GM12892 (cell line): ENCODE results near the gene MAPK14.

DNA sequence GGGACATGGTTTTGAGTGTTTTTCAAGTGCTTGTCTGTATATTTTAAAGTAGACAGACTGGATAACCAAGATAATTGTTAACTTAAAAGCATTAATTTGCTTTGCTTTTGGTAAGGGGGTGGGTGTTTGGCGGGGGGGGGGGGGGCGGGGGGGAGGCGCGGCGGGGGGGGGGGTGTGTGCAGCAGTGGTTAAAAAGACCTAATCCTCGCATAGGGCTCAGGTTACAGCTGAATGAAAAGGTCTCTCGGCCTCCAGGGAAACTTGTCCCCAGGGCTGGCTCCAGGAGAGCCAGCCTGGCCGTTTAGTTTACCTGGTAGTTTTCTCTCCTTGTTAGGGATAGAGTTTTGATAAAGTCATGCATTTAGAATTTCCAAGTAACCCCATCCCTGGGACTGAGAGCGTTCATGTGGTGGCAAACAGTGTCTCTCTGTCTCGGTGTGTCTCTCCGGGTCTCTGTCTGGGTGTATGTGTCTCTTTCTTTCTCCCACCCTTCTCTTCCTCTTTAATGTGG is 3.4 kb downstream of the SCUBE3 start:
- RRBS = 83% methylated on average over 1 of the region's 11 CpGs

GRCh38 chr6:35302348-35303241 is 5.0 kb downstream of the DEF6 start:
- RRBS = no CpG with 5 or more reads among the region's 6 CpGs

DNA sequence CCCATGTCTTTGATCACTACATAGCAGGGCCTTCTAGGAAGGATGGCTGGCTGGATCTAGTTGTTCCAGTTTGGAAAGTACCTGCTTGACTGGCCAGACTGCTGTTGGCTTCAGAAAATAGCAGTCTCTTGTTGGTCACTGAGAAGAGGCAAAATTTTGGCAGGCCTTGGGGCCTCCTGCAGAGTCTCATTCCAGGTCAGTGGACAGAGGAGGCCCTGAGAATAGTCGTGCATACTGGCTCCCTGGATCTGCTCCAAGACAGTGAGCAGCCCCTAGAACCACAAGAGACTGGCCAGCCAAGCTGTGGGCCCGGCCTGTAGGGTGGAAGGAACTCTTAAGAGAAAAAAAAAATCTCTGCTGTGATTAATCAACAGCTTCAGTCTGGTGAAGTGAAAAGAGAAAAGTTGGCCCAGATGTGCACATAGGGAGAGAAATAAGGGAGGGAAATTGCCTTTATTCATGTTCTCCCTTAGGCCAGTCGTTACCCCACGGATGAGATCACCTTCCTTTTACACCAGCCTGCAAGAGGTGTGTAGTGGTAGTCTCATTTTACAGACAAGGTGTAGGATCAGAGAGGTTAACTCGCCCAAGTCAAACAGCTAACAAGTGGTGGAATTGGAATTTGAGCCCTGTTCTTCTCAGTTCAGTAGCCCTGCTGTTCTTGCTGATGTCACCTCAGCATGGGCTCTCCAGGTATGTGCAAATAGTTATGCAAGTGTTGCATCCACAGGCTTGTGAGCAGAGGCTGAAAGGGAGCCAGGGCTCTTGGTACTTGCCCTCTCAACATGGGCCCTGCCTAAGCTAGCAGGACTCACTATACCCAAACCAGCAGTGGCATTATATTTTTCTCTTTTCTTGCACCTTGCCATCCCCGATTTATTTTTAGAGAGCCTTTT is 17.8 kb downstream of the PPARD start:
- RRBS = no CpG with 5 or more reads among the region's 6 CpGs

- RRBS = 1% methylated on average over 8 of the region's 59 CpGs
Observed at GRCh38 chr6:35452450-35453131, 453 bp downstream of the FANCE start.

DNA sequence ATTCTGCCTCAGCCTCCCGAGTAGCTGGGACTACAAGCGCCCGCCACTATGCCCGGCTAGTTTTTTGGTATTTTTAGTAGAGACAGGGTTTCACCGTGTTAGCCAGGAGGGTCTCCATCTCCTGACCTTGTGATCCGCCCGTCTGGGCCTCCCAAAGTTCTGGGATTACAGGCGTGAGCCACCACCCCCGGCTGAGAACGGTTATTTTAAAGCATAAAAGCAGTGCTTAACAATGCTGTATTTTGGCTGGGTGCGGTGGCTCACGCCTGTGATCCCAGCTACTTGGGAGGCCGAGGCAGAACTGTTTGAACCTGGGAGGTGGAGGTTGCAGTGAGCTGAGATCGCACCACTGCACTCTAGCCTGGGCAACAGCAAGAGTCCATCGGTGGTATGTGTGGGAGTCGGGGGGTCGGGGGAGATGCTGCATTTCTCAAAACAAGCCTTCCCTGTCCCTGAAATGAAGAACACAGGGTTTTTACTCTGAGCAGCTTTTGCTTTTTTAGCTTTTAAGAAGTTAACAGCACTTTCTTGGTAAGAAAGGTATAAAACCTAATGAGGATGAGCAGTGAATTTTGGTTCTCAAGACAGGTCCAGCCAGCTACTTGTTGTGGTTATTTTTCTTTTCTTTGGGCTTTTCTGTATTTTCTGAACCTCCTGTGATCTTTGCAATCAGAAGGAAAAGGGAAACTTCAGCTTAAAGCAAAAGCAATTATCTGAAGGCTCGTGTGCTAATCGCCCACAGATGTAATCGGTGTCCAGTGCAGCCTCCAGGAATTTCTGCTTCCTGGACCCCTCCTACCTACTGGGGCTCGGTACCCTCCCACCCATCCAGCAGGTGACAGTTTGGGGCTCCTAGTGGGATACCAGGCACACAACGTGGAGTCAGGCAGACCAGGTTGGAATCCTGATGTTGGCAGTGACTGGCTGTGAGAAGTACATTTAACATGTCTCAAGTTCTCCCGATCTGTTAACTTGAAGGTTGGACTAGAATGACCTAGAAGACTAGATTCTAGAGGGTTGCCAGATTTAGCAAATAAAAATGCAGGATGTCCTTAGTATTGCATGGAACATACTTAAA is 3.7 kb downstream of the RPL10A start:
- RRBS = no CpG with 5 or more reads among the region's 23 CpGs

DNA sequence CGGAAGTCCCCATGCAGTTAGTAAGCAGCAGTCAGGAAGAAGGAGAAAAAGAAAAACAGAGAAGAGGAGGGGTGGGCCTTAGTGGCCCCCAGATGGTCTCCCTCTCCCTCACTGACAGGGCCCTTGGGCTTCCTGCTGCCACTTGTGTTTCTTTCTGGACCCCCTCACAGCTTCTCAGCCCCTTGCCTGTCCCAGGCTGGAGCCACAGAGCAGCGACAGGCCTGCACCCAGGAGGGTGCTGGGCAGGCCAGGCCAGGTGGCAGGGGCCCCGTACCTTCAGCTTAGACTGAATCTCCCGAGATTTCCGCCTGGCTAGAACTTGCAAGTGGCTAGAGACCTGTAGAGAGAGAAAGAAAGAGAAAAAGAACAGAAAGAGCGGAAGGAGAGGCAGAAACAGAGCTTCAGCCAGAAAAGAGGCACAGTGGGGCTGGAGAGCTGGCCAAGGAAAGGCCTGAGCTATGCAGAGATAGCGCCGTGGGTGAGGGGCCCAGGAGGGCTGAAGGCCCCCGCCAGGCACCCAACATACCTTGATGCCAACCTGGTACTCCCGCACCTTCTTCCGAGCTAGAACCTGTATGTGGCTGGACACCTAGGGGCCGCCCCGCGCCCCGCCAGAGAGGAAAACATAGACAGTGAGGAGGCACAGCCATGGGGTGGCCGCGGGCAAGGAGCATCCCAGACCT is 11.7 kb downstream of the RPL10A start:
- RRBS = no CpG with 5 or more reads among the region's 17 CpGs

GRCh38 chr6:35481523-35482155 is 13.4 kb downstream of the RPL10A start:
- RRBS = no CpG with 5 or more reads among the region's 13 CpGs

- RRBS = 75% methylated on average over 30 of the region's 64 CpGs
Observed at GRCh38 chr6:35485978-35487007, 10.6 kb downstream of the TEAD3 start.

- RRBS = no CpG with 5 or more reads among the region's 6 CpGs
Observed at GRCh38 chr6:35494010-35494591, 2.8 kb downstream of the TEAD3 start.

DNA sequence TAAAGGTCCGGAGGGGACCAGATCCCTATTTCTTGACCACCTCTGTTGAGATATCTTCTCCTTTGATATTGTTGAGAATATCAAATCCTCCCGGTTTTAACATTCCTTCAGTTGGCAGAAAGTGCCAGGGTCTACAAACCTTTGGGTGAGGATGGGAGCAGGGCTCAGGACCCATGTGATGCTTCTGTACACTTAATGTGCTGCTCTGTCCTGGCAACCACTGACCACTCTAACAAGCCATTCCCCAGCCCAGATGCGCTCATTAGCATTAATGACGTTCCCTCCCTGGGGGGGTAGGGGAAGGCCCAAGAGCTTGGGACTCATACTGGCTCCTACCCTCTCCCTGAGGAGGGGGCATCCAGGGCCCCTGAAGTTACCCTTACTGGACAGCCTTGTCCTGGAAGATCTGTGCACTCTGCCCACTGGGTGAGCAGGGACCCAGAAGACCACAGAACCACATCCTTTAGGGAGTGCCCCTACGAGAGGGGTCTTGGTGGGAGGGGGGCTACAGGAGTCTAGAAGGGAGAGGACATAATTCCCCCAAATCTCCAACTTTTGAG is 1.7 kb downstream of the TEAD3 start:
- RRBS = 98% methylated on average over 1 of the region's 5 CpGs

DNA sequence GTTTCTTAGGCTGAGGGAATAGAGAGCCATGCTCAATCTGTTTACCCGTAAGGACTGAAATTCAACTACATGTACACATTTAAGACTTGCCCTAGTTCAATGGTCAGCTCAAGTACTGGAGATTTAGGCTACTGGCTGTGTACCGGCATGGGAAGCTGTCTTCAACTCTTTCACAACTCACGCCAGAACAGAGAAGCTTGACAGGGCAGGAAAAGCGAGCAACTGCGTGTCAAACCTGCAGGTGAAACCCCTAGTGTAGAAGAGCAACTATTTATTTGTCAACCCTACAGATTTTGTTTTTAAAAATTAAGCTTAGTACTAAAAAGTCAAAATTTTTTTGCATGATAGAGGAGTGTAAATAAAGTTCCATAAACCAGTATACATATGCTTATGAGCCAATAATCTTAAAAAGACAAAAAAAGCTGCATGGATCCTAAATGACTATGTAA is 61.7 kb upstream of the TULP1 start:
- RRBS = no CpG with 5 or more reads among the region's 5 CpGs

GRCh38 chr6:35574978-35575358 is 62.3 kb upstream of the TULP1 start:
- RRBS = no CpG with 5 or more reads among the region's 2 CpGs

GRCh38 chr6:35636826-35637252 is 51.9 kb downstream of the FKBP5 start:
- RRBS = no CpG with 5 or more reads among the region's 2 CpGs

GRCh38 chr6:35654445-35655151 is 34.1 kb downstream of the FKBP5 start:
- RRBS = no CpG with 5 or more reads among the region's 9 CpGs

DNA sequence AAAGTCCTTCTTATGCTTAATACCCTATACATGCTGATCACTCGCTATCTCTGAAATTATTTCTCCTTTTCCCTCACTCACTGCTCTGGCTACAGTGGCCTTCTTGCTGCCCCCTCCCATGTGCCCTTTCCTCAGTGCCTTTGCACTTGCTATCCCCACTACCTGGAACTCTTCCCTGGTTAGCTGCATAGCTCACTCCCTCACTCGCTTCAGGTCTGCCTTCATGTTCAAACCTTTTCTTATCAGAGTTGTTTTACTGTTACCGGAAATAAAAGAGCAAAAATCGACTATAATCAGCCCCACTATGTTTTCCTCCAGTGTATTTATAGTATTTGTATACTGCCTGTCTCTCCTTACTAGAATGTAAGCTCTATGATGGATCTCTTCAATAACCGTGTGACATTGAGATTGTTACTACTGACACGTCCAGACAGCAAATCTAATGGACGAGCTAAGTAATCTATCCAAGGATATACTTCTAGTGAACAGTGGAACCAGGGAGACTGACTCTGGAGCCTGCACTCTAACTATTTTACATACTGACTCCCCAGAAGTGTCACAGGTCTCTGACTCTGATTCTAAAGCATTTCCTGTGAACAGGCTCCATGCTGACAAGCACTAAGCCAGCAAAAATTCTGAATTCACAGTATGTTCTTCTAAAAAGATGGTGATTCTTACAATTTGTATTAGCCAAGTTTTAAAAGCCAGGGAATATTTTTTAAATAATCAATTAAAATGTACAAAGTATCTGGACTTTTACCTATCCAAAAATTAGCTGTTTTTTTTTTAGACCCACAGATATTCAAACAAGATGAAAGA is 25.0 kb downstream of the FKBP5 start:
- RRBS = no CpG with 5 or more reads among the region's 7 CpGs

DNA sequence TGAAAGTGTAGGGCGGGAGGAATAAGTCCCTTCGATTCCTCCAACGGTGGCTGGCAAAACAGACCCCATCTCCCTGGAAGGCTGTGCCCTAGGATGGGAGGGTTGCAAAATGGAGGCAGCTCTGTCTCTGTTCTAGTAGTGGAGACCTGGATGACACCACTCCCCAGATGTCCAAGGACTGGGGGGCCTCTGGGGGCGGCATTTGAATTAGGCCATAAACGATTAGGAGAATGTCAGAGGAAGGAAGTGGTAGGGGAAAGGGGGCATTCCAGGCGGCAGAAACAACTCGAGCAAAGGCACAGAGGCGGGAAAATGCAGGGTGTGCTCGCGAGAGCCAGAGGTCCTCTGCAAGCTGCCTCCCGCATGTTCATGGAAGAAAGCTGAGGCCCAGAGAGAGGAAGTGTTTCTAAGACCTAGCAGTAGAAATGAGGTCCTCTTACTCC is 18.9 kb upstream of the ARMC12 start:
- RRBS = no CpG with 5 or more reads among the region's 11 CpGs

- RRBS = no CpG with 5 or more reads among the region's 12 CpGs
Observed at GRCh38 chr6:35931803-35932318, 11.0 kb upstream of the SRPK1 start.

GRCh38 chr6:35970120-35970499 is 49.2 kb upstream of the SRPK1 start:
- RRBS = no CpG with 5 or more reads among the region's 5 CpGs

DNA sequence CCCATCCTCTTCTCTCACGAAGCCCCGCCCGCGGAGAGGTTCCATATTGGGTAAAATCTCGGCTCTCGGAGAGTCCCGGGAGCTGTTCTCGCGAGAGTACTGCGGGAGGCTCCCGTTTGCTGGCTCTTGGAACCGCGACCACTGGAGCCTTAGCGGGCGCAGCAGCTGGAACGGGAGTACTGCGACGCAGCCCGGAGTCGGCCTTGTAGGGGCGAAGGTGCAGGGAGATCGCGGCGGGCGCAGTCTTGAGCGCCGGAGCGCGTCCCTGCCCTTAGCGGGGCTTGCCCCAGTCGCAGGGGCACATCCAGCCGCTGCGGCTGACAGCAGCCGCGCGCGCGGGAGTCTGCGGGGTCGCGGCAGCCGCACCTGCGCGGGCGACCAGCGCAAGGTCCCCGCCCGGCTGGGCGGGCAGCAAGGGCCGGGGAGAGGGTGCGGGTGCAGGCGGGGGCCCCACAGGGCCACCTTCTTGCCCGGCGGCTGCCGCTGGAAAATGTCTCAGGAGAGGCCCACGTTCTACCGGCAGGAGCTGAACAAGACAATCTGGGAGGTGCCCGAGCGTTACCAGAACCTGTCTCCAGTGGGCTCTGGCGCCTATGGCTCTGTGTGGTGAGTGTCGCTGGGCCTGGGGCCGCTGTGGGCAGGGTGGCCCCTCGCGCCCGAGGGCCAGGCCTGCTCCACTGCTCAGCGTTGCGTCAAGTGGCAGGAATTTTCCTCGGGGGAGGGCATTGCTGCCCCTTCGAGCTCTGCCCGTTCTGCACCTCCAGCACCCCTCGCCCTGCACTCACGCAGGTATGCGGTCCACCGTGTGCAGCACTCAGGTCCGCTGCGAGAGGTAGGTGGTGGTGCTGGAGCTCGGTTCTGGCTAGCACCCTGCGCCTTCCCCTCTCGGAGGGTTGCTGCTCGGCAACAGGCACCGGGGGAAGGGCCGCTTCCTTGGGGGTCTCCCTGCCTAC is at the start of gene MAPK14:
MAPK14 (plus strand) TSS at position 141 of the 953 bp plus-strand sequence.
- RRBS = 2% methylated on average over 15 of the region's 82 CpGs

DNA sequence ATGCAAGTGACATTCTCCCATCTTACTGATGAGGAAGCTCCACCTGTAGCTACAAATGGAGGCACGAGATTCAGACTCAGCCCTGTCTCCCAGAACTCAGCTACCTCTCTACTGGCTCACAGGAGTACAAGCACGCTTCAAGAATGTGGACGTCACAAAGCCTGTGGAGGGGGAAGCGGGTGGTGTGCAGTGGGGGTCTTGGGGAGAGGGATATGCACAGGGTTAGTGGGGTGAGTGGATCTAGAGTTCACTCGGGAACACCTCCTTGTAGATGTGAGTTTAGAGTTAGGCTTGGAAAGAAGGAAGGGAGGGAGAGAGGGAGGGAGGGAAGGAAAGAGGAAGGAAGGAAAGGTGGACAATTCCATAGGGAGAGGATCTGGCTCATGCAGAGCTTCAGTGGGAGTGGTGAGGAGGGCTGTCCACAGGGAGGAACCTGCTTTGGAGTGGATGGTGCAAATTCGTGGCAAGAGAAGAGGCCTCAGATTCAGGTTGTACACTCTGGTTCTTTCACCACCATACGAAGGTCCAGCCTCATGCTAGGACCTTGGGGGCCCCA is 7.4 kb upstream of the MAPK13 start:
- RRBS = no CpG with 5 or more reads among the region's 7 CpGs